HT-29 (cell line): Measurements from ENCODE around the genes SENP2 and DGKG.

DNA sequence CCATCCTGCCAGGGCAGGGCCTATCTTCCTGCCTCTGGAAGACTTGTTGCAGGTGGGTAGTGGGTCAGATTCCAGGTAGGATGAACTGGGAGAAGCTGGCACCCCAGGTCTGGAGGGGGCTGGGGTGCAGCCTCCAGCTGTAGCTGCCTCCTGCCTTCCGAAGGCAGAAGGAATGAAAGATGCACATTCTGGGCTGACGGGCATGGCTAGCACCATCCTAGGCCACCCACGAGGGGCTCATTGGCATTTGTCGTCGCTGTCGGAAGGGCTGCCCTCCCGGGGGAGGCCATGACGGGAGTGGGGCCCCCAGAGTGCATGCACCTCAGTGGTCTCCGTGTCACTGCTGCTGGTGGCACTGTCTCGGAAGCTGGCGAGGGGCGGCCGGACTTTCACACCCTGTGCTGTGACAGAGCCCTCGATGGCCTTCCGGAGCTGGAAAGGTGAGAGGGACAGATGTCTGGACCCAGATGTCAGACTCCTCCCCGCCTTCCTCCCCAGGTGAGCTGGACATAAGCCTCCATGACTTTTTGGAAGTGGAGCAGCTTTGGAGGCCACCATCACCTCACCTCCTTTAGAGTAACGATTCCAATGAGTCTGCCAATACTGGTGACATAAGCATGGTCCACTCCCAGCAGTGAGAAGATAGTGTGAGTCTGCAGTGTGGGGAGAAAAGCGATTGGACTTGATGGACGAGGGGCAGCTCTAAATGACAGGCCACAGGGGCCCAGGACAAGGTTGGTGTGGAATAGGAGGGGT, 9.1 kb downstream of the FAM131A start:
- RAMPAGE, long total RNA = no peak

DNA sequence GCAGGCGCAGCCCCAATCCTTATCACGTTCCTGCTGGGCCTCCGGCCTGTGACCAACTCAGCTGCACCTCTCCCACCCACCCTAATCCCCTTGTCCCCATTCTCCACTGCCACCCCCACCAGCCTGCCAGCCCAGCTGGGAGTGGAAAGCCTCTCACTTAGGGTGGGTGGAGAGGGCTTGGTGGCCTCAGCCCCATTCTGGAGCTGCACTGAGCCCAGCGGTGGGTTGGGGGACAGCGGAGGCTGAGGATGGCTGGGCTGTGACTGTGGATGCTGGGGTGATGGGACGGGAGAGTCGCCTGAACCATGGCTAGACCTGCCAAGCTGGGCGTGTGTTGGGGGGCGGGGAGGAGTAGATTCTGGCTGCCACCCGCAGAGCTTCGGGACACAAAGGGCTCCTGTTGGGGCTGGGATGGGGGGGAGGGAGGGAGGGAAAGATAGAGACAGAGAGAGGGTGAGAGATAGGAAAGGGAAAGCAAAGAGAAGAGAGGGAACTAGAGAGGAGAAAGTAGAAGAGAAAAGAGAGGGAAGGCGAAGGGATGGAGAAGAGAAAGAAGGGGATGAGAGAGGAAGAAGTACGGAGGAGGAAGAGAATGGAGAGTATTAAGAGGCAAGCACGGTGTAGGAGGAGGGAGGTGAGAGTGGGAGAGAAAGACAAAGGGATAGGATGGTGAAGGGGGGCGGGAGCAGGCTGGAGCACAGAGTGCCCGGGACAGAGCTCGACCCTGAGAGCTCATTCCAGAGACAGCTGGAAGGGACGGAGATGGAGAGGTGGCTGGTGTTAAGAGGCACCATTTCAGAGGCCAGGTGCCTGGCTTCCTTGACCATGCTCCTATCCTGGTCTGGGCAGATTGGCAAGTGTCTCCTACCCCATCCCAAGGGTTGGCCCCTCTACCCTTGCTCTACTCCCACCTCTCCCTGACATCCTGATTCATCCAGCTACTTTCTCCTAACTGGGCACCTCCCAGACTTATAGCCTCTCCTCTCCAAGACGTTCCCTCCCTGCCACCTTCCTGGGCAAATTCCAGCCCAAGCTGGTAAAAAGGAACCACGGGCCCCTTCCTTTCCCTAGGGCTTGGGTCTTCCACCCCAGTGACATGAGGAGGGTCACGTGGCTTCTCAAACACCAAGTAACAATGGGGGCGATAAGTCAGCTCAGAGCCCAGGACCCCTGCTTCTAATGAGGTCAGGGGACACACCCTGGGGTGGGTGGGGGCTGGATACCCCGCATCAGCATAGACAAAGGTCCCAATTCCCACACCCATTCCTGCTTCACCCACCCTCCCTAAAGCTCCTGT, 1.4 kb downstream of the CLCN2 start:
- RAMPAGE, long total RNA = no peak

DNA sequence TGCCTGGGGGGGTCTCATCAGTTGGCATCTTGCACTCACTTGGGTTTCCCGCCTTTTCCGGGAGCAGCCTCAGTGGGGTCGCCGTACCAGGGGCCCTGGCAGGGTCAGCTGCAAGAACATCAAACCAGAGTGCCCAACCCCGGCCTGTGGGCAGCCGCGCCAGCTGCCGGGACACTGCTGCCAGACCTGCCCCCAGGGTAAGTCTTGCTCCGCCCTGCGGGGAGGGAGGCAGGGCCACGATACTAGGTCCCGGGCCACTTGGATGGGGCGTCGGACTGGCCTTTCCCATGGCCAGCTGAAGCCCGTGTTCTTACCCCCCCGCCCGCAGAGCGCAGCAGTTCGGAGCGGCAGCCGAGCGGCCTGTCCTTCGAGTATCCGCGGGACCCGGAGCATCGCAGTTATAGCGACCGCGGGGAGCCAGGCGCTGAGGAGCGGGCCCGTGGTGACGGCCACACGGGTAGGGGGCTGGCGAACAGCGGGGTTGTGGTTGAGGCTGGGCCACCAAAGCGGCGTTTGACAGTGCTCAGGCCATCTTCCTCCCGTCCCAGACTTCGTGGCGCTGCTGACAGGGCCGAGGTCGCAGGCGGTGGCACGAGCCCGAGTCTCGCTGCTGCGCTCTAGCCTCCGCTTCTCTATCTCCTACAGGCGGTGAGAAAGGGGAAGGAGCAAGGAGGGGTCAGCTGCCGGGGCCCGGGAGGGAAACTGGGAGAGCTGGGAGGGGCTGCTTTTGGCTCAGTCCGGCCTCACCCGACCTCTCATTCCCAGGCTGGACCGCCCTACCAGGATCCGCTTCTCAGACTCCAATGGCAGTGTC, 1.5 kb downstream of the CHRD start:
- RAMPAGE, long total RNA = no peak

GRCh38 chr3:184519548-184519747, 42.1 kb upstream of the EPHB3 start:
- RAMPAGE, long total RNA = no peak

- RAMPAGE, long total RNA = no peak
Measured at GRCh38 chr3:184549732-184550258, 11.8 kb upstream of the EPHB3 start.

GRCh38 chr3:184563354-184564096, 1.9 kb downstream of the EPHB3 start:
- RAMPAGE, long total RNA = no peak

GRCh38 chr3:185151101-185151513, 1.8 kb downstream of the C3orf70 start:
- RAMPAGE, long total RNA = no peak

GRCh38 chr3:185337243-185337651, 25.7 kb upstream of the MAP3K13 start:
- RAMPAGE, long total RNA = no peak

DNA sequence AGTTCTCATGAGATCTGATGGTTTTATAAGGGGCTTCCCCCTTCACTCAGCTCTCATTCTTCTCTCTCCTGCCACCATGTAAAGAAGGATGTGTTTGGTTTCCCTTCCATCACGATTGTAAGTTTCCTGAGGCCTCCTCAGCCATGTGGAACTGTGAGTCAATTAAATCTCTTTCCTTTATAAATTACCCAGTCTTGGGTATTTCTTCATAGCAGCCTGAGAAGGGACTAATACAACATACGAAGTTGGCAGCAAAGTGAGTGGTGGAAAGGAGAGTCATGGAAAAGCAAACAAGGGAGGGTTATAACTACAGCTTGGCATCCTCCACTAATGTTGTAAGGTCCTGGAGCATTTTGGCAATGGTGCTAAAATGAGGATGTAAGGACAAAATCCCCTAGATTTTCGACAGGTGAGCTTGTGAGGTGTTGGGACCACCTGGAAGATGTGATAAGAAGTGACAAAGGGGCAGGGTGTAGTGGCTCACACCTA, 5.8 kb upstream of the TMEM41A start:
- RAMPAGE, long total RNA = no peak

GRCh38 chr3:185585788-185586922, at the start of gene SENP2:
Gene SENP2, plus strand, starts transcription at chr3:185586295.
- RAMPAGE, long total RNA = no peak

- RAMPAGE, long total RNA = no peak
Measured at GRCh38 chr3:185637356-185638114, 51.4 kb downstream of the SENP2 start.

GRCh38 chr3:185765073-185765631, 59.7 kb downstream of the IGF2BP2 start:
- RAMPAGE, long total RNA = no peak

GRCh38 chr3:185792530-185793308, 32.1 kb downstream of the IGF2BP2 start:
- RAMPAGE, long total RNA = no peak

GRCh38 chr3:185820788-185821628, 3.8 kb downstream of the IGF2BP2 start:
- RAMPAGE, long total RNA = no peak

- RAMPAGE, long total RNA = no peak
Measured at GRCh38 chr3:185915051-185915711, 22.6 kb downstream of the TRA2B start.

DNA sequence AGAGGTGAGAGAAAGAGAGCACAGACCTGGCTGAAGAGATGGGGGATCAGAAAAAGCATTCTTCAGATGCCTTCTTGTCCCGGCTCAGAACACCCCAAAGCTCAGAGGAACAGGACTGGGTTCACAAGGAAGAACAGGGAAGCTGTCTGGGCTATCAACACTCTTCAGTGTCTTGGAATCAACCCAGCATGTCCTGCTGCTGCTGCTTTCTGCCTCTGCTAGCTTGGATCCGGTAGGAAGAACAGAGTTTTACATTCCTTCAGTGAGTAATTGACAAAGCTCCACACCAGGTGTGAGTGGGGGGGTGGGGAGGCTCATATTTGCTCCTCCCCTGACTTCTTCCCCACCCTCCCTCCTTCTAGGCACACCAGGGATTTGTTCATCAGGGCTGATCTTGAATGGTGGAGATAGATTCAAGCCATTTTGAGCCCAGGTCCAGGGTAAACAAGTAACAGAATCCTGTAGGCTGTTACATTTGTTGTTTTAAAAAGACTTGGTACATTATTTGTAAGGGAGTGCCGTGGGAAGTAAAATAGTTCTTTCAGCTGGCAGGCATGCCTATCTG, 13.1 kb upstream of the ETV5 start:
- RAMPAGE, long total RNA = no peak

- RAMPAGE, long total RNA = no peak
Measured at GRCh38 chr3:186361504-186362599, at the start of gene DGKG. Gene DGKG, minus strand, starts transcription at chr3:186362234.

DNA sequence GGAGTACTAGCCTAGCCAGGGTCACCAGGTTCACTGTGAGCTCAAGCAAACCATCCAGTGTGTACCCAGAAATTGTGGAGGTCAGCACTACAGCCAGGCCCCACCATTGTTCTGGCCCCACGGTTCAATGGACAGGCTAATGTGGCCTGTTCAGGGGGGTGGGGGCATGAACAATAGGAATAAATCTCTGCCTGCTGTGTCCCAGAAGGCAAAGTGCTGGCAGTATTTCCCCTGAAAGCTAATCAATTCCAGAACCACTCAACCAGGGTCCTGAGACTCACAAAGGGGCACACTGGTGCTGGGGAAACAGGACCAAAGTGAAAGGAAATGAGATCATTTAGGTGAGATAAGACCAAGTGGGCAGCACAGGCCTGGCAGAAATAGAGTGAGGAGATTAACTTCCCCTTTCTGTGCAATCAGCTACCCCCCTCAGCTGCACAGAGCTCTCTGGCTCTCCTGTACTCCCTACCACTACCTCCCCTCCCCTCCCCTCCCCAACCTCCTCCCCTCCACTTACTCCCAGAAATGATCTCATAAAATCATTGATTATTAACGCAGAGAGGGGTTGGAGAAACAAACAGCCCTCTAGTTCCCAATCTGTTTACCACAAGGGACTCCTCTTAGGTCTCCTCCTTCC, 11.5 kb downstream of the CRYGS start:
- RAMPAGE, long total RNA = no peak

DNA sequence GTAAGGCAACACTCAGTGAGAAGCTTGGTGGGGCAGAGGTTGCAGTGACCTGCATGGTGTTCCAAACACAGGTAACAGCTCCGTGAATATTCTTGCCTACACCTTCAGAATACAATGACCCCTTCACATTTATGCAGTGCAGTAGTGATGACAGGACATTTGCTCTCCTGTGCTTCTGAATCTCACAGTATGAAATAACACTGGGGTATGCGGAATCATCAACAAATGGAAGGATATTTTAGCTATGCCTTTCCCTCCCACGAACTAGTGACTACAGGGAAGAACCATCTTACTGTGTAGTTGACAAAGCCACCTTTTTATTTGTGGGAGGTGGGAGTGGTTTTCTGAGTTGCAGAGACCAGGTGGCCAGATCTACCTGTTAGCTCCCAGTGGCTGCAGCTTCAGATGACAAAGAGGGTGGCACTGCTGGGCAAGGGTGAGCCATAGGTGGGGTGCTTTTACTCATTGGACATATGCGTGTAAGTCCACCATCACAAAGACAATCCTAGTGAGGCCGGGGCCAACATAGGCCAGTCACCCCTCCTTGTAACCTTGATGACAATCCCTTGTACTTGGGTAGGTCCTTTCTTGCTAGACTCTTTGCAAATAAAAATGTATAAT, 7.1 kb downstream of the AHSG start:
- RAMPAGE, long total RNA = no peak

DNA sequence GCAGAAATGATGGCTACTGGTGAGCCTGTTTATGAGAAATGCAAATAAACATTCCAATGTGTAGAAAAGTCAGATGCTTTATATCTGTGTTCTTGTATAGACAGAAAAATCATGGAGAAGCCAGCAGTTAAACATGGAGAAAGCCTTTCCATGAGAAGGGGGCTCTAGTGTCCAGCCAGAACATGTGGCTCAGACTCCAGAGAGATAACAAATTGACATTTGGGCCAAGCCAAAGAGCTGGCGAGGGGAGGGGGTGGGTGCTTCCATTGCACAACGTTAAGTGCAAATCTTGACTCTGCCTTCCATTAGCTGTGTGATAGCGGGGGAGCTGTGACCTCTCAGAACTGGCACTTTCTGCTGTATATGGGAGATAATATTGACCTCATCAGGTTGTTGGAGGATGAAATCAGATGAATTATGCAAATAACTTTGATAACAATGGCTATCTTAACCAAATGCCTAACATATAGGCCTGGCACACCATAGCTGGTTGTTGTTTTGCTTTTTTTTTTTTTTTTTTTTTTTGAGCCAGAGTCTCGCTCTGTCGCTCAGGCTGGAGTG, 3.2 kb downstream of the KNG1 start:
- RAMPAGE, long total RNA = no peak